Ovary (tissue), 7 donors: ENCODE data around the gene CDK5R2.

GRCh38 chr2:218831492-218832118, 28.0 kb upstream of the WNT6 start:
- PRO-cap, 7 experiments: no peak in any of the 7 experiments
- RAMPAGE, long total RNA, 2 experiments: no peak in any of the 2 experiments

GRCh38 chr2:218834635-218835202, 24.9 kb upstream of the WNT6 start:
- PRO-cap, 7 experiments: no peak in any of the 7 experiments
- RAMPAGE, long total RNA, 2 experiments: no peak in any of the 2 experiments

GRCh38 chr2:218847489-218847895, 12.1 kb upstream of the WNT6 start:
- PRO-cap, 7 experiments: no peak in any of the 7 experiments
- RAMPAGE, long total RNA, 2 experiments: no peak in any of the 2 experiments

DNA sequence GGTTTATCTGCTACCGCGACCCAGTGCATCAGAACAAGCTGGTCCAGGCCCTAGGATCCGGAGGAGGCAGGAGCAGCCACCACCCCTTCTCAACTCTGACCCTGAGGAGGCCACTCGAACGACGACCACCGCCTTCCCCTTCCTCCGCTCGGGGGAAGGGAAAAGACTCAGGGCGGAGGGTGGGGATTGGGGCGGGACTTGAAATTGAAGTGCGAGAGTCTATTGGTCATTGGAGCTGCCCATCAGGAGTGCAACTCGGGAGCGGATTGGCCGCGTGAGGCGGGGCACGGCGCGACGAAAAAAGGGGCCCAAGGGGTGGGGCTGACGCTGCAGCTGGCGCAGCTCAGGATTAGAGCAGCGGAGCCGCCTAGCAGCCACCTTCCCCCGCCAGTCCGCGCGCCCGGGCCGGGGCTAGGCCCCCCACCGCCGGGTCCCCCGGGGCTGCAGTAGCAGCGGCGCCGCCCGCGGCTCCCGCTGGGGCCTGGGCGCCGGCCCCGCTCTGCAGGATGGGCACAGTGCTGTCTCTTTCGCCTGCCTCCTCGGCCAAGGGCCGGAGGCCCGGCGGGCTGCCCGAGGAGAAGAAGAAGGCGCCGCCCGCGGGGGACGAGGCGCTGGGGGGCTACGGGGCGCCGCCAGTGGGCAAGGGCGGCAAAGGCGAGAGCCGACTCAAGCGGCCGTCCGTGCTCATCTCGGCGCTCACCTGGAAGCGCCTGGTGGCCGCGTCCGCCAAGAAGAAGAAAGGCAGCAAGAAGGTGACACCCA, at the start of gene CDK5R2:
CDK5R2 (plus strand) TSS at position 352 of the 762 bp plus-strand sequence.
- PRO-cap, 7 experiments: peak in 5 of 7 experiments; most common minus-strand start position 503 of the sequence (in 5)
- RAMPAGE, long total RNA, 2 experiments: no peak in any of the 2 experiments

DNA sequence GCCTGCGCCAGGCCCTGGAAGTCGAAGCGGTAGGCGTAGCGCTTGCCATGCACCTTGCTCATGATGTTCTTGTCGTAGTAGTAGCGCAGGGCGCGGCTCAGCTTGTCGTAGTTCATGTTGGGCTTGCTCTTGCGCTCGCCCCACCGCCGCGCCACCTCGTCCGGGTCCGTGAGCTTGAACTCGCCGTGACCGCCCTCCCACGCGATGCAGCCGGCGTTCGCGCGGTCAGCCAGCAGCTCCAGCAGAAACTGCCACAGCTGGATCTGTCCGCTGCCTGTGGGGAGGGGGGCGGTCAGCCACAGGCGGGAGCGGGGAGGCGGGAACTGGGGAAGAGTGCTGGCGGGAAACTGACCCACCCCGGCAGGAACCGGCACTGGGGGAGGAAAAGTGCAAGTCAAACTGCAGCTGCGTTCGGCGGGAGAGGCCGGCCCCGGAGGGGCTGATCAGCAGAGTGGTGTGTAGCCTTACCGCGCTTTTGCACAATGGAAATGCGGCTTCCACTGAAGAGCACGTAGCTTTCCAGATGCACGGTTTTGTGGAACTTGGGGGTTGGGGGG, 2.9 kb downstream of the FEV start:
- PRO-cap, 7 experiments: peak in 1 of 7 experiments; most common plus-strand start position 397 of the sequence (in 1); most common minus-strand start position 82 of the sequence (in 1)
- RAMPAGE, long total RNA, 2 experiments: no peak in any of the 2 experiments

GRCh38 chr2:219070845-219072057, 10.5 kb upstream of the IHH start:
- PRO-cap, 7 experiments: no peak in any of the 7 experiments
- RAMPAGE, long total RNA, 2 experiments: no peak in any of the 2 experiments

GRCh38 chr2:219111508-219111969, 49.1 kb downstream of the NHEJ1 start:
- PRO-cap, 7 experiments: no peak in any of the 7 experiments
- RAMPAGE, long total RNA, 2 experiments: no peak in any of the 2 experiments

GRCh38 chr2:219116677-219117473, 43.7 kb downstream of the NHEJ1 start:
- PRO-cap, 7 experiments: no peak in any of the 7 experiments
- RAMPAGE, long total RNA, 2 experiments: no peak in any of the 2 experiments

- PRO-cap, 7 experiments: no peak in any of the 7 experiments
- RAMPAGE, long total RNA, 2 experiments: no peak in any of the 2 experiments
Measured at GRCh38 chr2:219181931-219183042, 4.2 kb downstream of the RETREG2 start.

DNA sequence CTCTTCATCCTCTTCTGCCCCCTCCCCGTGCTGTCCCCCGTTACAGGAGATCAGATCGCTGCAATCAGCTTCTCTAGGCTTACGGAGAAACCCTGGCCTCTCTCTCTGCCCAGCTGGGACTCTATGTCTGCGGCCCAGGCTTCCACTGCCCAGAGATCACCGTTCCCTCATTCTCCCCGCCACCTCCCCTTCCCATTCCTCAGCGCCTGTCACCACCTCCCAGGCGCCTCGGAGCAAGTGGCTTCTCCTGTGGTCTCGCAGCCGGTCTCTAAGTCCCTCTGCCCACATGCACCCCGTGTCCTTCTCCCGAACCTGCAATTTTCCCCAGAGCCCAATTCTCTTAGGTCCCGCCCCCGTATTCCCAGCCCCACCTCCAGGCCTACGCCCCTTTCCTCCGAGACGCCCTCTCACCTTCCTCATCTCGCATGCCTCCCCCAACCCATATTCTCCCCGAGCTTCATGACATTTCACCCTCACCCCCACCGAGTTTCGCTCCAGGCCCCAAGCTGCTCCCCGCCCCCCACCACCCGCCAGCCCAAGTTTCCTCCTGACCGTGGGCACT, 454 bp downstream of the PTPRN start:
- PRO-cap, 7 experiments: no peak in any of the 7 experiments
- RAMPAGE, long total RNA, 2 experiments: no peak in any of the 2 experiments

- PRO-cap, 7 experiments: no peak in any of the 7 experiments
- RAMPAGE, long total RNA, 2 experiments: no peak in any of the 2 experiments
Measured at GRCh38 chr2:219386158-219386588, 1.5 kb downstream of the DNPEP start.

- PRO-cap, 7 experiments: no peak in any of the 7 experiments
- RAMPAGE, long total RNA, 2 experiments: no peak in any of the 2 experiments
Measured at GRCh38 chr2:219386806-219387202, 908 bp downstream of the DNPEP start.

- PRO-cap, 7 experiments: peak in 1 of 7 experiments; most common minus-strand start chr2:219419673 (in 1)
- RAMPAGE, long total RNA, 2 experiments: no peak in any of the 2 experiments
Measured at GRCh38 chr2:219419387-219420454, 1.5 kb downstream of the DES start.

DNA sequence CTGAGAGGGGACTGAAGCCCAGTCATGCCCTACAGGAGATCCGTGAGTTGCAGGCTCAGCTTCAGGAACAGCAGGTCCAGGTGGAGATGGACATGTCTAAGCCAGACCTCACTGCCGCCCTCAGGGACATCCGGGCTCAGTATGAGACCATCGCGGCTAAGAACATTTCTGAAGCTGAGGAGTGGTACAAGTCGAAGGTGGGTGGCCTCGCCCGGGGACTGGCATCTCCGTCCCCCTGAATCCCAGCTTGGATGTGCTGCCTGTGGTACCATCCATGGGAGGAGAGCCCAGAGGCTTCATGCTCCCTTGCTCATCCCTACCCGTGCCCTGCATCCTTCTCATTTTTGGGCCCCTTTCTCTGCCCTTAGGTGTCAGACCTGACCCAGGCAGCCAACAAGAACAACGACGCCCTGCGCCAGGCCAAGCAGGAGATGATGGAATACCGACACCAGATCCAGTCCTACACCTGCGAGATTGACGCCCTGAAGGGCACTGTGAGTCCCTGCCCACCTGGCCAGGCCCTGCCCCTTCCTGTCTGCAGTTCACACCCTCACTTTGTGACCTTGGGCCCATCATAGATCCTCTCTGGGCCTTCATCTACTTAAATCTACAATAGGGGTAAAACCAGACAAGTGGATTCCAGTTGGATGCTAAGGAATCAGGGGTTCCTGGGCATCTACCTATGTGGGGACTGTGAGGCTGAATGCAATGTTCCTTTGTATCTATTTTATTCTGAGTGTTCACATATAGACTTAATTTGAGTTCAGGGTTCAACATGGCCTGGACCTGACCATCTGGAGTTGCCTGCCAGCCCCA, 2.5 kb downstream of the DES start:
- PRO-cap, 7 experiments: no peak in any of the 7 experiments
- RAMPAGE, long total RNA, 2 experiments: no peak in any of the 2 experiments

- PRO-cap, 7 experiments: peak in 5 of 7 experiments; most common plus-strand start chr2:219435309 (in 2); most common minus-strand start chr2:219435140 (in 4)
- RAMPAGE, long total RNA, 2 experiments: no peak in any of the 2 experiments
Measured at GRCh38 chr2:219435012-219435627, 477 bp downstream of the SPEG start.

GRCh38 chr2:219447091-219447915, 12.7 kb downstream of the SPEG start:
- PRO-cap, 7 experiments: no peak in any of the 7 experiments
- RAMPAGE, long total RNA, 2 experiments: no peak in any of the 2 experiments

GRCh38 chr2:219452088-219452533, 17.5 kb downstream of the SPEG start:
- PRO-cap, 7 experiments: peak in 2 of 7 experiments; most common plus-strand start chr2:219452233 (in 1); most common minus-strand start chr2:219452359 (in 1)
- RAMPAGE, long total RNA, 2 experiments: no peak in any of the 2 experiments

DNA sequence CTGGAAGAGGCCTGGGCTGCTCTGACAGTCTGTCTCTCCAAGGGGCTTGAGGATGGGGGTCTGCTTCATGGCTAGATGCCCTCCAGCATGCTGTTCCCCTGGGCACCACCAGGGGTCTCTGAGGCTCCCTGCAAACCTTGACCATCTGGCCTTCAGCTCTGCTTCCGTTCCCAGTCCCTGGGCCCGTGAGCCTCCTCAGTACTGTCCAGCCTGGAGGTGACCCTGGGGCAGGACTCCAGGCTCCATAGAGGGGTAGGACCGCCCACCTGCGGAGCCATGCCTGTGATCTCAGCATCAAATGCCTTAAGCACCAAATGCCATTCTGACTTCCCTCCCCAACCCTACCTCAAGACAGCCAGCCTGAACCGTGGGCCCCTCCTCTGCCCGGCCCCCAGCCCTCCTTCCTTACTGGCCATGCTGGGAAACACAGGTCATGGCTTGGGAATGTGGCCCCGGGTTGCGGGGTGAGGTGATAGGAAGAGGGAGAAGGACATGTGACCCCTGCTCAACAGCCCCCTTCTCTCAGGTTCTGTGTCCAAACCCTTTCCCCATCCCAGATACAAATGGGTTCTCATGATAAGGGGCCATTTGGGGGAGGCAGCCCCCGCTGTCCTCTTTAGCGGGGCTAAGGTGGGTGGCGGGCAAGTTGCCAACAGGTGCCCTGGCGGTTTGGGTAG, 25.0 kb downstream of the SPEG start:
- PRO-cap, 7 experiments: no peak in any of the 7 experiments
- RAMPAGE, long total RNA, 2 experiments: no peak in any of the 2 experiments

- PRO-cap, 7 experiments: peak in 1 of 7 experiments; most common plus-strand start chr2:219484740 (in 1); most common minus-strand start chr2:219484701 (in 1)
- RAMPAGE, long total RNA, 2 experiments: no peak in any of the 2 experiments
Measured at GRCh38 chr2:219484549-219485405, 11.2 kb upstream of the SPEGNB start.

- PRO-cap, 7 experiments: no peak in any of the 7 experiments
- RAMPAGE, long total RNA, 2 experiments: no peak in any of the 2 experiments
Measured at GRCh38 chr2:219502440-219503109, 3.9 kb downstream of the GMPPA start.